GM23248 (cell line): Measurements from ENCODE around the gene MACROD2.

- RAMPAGE, long total RNA, result no peak
Measured at GRCh38 chr20:13994955-13995829, at the start of gene MACROD2. TSS of gene MACROD2 (plus strand) at chr20:13995516.

- RAMPAGE, long total RNA, result no peak
Measured at GRCh38 chr20:14127158-14127725, 131.9 kb downstream of the MACROD2 start.

GRCh38 chr20:14387477-14387831 lies 50.0 kb upstream of the FLRT3 start:
- RAMPAGE, long total RNA, result no peak

DNA sequence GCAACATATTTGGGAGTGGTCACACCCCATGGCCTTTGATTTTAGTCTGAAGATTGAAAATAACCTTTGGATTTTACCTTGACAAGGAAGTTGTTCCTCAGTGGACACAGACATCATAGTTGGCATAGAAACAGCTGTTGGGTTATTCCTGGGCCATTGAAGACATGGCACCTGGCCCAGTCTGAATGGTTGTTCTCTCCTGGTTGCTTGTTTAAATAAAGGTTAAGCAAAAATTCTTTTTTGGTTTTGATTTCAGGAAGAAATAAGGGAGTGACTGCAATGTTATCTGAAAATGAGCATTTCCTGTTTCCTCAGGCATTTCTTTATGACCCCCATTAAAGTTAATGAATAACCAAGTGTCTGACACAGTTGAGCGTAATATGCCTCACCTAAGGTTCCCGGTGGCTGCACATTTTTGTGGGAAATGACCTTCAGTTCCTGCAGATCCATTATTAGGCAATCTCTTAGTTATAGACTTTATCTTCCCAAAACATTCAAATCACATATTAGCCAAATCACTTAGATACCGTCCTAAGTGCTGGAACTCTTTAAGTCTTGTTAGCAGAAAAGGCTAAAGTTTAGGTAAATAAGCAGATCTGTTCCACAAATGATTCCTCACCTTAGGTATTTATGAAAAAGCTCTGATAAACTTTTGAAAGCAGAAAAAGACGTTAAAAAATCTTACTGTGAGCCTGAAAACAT lies 648.7 kb upstream of the FLRT3 start:
- RAMPAGE, long total RNA, result no peak

DNA sequence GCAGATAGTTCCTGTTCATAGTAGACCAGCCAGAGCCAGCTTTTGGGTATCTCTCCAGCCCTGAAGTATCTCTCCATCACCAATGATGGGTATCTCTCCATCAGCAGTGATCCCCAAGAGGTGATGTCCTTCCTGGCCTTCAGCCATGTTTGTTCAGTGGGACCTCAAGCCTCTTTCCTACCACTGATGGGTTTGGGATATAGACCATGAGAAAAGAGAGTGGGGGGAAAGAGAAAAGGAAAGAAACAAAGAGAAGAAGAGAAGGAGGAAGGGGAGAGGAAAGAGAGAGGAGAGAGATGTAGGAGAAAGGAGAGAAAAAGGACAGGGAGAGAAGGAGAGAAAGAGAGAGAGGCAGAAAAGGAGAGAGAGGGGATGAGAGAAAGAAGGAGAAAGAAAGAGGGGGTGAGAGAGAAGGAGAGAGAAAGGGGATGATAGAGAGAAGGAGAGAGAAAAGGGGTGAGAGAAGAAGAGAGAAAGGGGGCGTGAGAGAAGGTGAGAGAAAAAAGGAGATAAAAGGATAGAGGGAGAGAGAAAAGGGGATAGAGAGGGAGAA lies 933.6 kb downstream of the KIF16B start:
- RAMPAGE, long total RNA, result no peak

- RAMPAGE, long total RNA, result no peak
Measured at GRCh38 chr20:15986730-15987193, 586.5 kb downstream of the KIF16B start.

GRCh38 chr20:16379206-16380013 lies 193.8 kb downstream of the KIF16B start:
- RAMPAGE, long total RNA, result no peak

DNA sequence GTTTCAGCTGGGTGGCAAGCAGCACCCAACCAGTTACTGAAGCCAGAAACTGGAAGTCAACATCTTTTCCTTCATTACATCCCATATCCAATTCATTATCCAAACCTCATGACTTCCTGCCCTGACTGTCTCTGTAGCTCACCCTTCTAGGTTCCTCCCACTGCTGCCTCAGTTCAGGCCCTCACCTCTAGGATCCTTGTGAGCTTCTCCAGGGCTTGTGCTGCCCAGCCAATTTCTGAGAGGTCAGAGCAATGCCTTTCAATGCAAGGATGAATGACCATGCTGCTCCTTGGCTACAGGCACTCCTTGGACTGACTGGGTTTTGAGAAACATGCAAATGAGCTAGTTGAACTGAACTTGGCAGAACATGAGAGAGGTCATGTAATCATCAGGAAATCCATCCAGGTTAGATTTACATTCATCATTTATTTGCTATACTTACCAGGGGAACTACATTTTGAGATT lies 173.5 kb downstream of the KIF16B start:
- RAMPAGE, long total RNA, result no peak

- RAMPAGE, long total RNA, result no peak
Measured at GRCh38 chr20:16483436-16483882, 89.8 kb downstream of the KIF16B start.

DNA sequence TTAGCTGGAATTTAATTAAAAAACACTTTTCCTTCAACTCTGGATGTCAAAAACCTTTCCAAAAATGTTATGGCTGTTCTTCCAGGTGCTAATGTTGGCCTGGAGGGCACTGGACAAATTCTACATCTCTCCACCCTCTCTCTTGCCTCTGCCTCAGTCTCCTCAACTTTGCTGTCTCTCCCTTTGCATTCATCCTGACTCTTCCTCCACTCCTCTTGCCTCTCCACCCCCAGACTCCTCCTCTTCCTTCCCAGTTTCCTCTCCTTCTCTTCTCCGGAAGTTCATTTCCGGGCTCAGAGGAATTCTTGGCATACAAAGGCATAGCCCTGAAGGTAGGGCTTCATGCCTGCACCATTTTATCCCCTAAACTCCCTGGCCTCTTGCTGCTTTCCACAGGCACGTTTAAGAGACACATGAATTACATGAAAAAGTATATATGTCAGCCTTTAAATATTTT lies 10.7 kb downstream of the BFSP1 start:
- RAMPAGE, long total RNA, result no peak

GRCh38 chr20:17571069-17571467 lies 1.2 kb downstream of the DSTN start:
- RAMPAGE, long total RNA, result no peak

- RAMPAGE, long total RNA, result no peak
Measured at GRCh38 chr20:17682401-17683170, 544 bp upstream of the RRBP1 start.

DNA sequence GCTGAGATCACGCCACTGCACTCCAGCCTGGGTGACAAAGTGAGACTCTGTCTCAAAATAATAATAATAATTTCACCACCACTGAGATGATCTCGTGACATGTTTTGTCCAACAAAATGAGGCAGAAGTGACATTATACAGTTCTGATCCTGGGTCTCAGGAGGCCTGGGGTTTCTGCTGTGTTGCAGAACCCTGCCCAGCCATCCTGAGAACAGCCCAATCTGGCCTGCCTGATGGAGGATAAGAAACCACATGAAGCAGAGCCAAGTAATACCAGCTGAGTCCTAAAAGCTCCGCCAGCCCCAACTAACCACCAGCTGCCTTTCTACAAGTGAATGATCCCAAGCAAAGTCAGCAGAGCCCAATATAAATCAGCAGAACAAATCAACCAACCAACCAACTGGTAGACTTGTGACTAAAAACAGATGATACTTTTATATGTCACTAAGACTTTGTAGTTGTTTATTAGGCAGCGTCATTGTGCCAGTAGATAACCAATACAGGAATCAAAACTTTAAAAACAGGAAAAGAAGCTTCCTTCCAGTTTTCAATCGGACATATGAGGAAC lies 52.2 kb downstream of the SNX5 start:
- RAMPAGE, long total RNA, result no peak

- RAMPAGE, long total RNA, result no peak
Measured at GRCh38 chr20:18451709-18452685, 14.8 kb downstream of the DZANK1 start.

DNA sequence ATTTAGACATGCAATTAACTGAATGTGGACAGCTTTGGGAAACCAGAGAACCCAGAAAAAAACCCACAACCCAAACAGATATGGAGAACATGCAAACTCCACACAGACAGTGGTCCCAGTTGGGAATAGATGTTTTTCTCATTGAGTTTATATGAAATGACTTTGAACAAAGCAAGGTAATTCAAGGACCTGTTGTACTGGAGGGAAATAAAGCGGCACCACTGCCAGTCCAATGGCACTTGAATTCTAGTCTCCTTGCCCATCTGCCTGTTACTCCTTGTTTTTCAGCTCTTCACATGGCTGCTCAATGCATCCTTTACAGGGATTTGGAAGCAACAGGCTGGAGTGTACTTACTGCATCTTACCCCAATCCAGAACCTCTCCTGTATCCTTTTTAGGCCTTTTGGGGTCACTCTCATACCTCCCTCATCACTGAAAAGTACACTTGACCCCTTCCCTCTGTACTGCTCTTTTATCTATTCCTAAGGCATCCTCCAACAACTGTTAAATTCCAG lies 179.7 kb upstream of the SLC24A3 start:
- RAMPAGE, long total RNA, result no peak

DNA sequence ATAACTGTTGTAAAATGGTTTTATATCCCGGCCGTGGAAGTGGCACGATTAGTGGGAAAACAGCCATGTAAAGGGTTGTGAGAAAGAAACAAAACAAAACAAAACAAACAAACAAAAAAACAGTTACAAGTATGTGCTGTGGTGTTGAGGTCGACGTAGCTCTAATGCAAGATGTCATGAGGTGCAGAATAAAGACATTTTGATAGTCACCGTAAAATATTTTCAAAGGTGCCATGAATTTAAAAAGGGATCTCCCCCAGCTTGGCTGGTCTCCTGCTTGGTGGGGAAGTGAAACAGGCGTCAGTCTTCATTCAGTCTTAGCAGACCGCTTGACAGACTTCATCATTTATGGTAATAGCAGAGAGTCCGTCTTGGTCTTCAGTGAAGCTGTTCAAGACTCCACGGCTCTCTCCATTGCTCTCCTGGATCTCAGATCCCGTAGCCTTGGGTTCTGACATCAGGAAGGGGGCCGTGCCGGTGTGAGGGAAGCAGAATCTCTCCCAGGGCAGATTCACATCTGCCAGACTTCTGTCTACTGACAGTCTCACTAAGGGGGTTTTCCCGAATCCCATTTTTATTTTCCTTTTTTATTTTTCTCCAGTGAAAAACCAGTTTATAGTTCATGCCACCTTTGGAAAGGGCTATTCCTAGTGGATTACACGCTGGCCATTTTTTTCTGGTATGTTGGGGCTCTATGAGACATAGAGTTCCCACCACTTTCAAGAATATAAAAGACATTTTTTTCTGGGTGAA lies 1.6 kb downstream of the SLC24A3 start:
- RAMPAGE, long total RNA, result no peak

GRCh38 chr20:19330859-19331545 lies 118.6 kb downstream of the SLC24A3 start:
- RAMPAGE, long total RNA, result no peak

GRCh38 chr20:19406522-19407112 lies 194.2 kb downstream of the SLC24A3 start:
- RAMPAGE, long total RNA, result no peak

DNA sequence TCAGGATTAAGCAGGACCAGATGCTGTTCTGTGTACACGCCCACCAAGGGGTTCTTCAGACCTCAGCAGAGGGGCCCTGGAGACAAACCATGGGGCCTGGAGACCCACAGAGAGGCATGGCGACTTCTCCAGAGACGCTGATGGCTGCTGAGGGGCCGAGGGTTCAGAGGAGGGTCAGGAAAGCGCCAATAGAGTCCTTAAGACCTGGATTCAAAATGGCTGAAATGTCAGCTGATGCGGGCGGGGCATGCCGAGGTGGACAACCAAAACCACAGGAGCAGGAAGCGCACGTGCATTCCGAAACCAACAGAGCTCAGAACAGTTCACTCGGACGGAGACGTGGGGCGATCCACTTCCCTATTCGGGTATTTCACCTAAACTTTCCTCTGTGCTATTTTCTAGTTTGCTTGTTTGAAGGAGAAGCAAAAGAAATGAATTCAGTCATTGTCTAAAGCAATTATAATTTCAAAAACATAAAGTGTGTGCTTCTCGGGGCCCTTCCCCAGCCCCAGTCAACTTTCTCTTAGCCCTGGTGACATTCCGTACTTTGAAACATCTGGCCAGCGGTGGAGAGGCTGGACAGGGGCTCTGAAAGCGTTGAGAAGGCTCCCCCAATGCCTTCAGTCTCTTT lies 99.8 kb upstream of the RIN2 start:
- RAMPAGE, long total RNA, result no peak

GRCh38 chr20:19758807-19759421 lies 856 bp downstream of the RIN2 start:
- RAMPAGE, long total RNA, result no peak